Upper lobe of left lung (tissue), 5 donors: ENCODE results near the gene CHST4.

DNA sequence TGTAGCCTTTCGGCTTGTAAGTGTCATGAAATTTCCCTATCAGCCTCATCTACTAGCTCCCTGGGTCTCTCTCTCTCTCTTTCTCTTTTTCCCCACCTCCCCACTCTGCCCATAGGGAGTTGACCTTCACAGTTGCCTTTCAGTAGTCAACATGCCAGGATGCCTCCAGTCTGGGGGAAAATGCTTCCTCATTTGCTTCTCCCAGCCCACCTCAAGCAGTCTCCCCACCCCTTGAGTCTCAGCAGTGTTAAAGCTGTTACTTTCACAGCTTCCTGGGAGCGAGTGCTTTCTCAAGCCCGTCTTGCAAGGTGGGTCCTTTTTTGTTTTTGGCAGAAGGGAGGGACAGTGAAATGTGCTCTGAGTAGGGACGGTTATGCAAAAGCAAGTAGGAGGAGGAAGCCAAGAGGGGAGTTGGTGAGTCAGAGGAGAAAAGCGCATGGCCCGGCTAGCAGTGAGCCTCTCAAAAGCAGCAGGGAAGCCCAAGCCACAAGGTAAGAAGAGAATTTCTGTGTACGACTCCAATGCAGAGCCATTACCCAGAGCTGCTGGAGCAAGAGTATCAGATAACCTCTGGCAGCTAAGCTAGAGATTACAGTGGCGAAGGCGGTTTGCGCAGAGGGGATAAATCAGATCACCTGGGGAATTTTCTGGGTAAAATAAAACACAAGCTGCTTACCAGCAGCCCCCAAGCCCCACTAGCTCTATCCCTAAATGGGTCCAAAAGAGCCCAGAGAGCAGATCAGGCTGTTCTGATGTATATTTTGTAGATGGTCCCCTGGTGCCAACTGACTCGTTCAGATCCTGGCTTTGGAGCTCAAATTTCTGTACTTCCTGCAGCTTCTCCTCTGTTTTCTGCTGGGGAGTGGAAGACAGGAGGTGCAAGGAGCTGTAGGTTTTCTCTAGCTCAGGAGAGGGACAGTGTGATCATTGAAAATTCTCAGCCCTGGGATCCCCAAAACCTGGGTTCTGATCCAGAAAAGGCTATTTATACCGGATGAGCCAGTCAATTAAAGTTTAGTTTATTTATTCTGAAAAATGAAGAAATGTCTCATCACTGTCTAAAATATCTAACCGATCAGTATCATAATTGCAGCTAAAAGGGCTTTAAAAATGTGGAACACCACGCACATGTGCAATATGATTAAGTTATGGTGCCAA, at the start of gene CHST4:
CHST4 (plus strand) TSS at position 422 of the 1,158 bp plus-strand sequence.
- PRO-cap, 2 experiments, result no peak in any of the 2 experiments
- RAMPAGE, long total RNA, 4 experiments, result no peak in any of the 4 experiments

- PRO-cap, 2 experiments, result no peak in any of the 2 experiments
- RAMPAGE, long total RNA, 4 experiments, result no peak in any of the 4 experiments
Measured at GRCh38 chr16:71572514-71573228, 4.2 kb downstream of the TAT start.

DNA sequence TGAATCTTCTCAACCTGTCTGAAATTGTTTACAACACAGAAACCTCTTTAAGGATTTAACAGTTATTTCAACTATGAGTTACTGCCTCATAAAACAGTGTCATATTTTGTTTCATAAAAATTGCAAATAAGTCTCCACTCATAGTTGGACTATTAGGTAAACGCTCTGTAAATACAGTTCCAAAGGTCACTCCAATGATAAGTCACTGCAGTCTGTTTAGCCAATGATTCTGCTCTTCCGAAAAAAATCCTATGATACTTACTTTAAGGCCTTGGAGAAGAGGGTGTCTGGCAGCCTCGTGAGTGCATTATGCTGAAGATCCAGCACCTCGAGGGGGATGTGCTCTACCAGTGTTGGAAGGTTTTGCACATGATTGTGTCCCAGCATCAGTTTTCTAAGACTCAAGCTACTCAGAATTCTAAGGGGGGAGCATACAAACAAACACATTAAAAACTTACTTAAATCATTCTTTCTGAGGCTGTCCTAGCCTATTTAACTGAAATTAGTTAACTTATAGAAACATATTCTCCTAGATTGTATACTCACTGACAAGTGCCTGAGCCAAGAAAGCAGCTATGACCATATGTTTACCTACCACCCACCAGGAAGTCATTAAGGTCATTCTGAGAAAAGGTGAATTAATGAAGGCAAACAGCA, 41.1 kb downstream of the MARVELD3 start:
- PRO-cap, 2 experiments, result no peak in any of the 2 experiments
- RAMPAGE, long total RNA, 4 experiments, result no peak in any of the 4 experiments

DNA sequence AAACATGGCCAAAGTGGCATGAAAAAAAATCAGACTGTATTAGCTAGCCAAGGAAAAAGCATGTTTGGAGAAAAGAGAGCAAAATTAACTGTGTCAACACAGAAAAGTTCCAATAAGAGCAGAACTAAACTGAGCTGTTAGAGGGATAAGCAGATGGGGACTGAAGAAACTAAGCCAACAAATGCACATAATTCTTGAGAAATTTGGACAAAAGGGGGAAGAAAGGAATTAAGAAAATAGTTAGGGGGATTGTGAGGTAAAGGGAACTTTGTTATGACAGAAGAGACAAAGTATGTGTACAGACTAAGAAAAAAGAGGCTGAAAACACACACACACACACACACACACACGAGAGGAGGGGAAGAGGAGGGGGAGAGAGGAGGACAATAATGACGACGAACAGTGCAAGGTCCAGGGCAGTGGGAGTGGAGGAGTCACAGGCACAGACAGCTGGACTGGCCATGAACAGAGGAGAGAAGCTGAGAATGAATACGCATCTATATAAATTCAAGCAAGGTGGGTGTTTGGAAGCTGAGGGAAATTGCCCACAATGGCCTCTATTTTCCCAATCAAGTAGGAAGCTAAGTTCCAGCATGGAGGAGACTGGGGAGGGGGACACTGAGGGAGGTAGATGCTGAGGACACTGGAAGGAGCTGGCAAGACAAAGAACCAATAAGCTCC, 44.5 kb downstream of the MARVELD3 start:
- PRO-cap, 2 experiments, result no peak in any of the 2 experiments
- RAMPAGE, long total RNA, 4 experiments, result no peak in any of the 4 experiments

DNA sequence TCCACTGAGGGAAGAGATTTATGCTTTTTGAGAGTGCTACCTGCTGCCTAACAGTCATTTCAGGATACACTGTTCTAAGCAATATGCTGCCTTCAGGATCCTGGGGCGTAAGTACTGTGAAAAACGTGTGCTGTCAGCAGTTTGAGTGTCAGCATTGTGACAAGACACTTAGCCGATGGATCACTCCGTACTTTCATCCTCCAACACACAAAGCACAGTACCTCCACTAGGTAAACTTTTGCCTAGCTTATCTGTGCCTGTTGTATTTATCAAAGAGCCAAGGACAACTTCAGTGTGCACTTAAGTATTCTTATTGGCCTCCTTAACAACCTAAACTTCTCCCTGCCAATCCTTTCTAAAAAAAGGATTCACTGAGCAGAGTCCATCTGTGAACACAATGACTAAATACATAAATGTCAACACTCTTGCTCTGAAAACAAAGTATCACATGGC, 33.8 kb upstream of the PHLPP2 start:
- PRO-cap, 2 experiments, result peak in 1 of 2 experiments; most common minus-strand start position 205 of the sequence (in 1)
- RAMPAGE, long total RNA, 4 experiments, result no peak in any of the 4 experiments

- PRO-cap, 2 experiments, result no peak in any of the 2 experiments
- RAMPAGE, long total RNA, 4 experiments, result no peak in any of the 4 experiments
Measured at GRCh38 chr16:71845303-71845638, 505 bp upstream of the ATXN1L start.

DNA sequence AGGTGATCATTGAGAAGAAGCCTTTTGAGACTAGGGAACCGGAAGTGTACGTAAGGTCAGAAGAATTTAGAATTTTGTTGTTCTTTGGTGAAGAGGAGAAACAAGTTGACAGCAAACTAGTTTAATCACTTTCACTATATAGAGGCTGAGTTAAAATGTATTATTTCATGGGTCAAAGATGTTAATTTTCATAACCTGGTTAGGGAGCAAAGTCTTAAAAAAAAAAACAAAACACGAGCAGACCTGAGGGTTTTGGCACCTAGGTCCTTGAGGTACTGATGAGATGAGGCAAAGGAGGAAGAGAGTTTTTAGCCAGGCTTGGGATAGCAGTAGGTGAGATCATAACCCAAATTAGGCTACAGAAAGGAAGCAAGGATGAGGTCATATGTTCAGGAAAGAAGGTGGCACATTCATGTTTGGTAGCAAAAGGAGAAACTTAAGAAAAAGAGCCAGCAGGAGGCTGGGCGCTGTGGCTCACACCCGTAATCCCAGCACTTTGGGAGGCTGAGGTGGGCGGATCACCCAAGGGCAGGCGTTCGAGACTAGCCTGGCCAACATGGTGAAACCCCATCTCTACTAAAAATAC, 2.8 kb downstream of the ATXN1L start:
- PRO-cap, 2 experiments, result no peak in any of the 2 experiments
- RAMPAGE, long total RNA, 4 experiments, result no peak in any of the 4 experiments

DNA sequence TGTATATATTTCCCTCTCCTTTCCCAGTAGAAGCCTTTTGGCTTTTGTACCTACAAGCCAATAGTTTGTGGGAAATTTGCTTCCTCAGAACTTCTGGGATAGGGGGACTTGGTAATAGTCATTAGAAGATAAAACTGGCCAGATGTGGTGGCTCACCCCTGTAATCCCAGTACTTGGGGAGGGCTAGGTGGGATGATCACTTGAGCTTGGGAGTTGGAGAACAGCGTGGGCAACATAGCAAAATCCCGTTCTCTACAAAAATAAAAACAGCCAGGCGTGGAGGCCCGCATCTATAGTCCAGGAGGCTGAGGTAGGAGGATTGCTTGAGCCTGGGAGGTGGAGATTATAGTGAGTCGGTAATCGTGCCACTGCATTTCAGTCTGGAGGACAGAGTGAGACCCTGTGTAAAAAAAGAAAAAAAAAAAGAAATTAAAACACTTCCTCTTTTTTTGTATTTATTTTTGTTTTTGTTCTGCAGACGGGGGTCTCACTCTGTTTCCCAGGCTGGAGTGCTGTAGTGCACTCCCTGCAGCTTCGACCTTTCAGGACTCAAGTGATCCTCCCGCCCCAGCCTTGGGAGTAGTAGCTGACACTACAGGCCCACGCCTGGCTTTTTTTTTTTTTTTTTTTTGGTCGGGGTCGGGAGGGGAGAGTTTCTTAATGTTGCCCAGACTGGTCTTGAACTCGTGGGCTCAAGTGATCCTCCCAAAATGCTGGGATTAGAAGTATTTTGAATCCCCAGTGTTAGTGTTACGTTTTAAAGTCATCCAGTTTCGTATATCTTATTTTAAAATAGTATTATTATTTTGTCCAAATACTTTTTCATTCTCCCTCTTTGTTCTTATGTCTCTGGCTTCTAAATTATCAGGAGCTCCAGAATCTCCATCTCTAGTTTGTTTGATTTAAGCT, 1.5 kb downstream of the IST1 start:
- PRO-cap, 2 experiments, result no peak in any of the 2 experiments
- RAMPAGE, long total RNA, 4 experiments, result start-site peak on the plus strand in 1 of 4 experiments, centred at position 181 of the sequence, 7 reads per replicate

GRCh38 chr16:71929910-71930296, 34.6 kb downstream of the IST1 start:
- PRO-cap, 2 experiments, result no peak in any of the 2 experiments
- RAMPAGE, long total RNA, 4 experiments, result no peak in any of the 4 experiments

DNA sequence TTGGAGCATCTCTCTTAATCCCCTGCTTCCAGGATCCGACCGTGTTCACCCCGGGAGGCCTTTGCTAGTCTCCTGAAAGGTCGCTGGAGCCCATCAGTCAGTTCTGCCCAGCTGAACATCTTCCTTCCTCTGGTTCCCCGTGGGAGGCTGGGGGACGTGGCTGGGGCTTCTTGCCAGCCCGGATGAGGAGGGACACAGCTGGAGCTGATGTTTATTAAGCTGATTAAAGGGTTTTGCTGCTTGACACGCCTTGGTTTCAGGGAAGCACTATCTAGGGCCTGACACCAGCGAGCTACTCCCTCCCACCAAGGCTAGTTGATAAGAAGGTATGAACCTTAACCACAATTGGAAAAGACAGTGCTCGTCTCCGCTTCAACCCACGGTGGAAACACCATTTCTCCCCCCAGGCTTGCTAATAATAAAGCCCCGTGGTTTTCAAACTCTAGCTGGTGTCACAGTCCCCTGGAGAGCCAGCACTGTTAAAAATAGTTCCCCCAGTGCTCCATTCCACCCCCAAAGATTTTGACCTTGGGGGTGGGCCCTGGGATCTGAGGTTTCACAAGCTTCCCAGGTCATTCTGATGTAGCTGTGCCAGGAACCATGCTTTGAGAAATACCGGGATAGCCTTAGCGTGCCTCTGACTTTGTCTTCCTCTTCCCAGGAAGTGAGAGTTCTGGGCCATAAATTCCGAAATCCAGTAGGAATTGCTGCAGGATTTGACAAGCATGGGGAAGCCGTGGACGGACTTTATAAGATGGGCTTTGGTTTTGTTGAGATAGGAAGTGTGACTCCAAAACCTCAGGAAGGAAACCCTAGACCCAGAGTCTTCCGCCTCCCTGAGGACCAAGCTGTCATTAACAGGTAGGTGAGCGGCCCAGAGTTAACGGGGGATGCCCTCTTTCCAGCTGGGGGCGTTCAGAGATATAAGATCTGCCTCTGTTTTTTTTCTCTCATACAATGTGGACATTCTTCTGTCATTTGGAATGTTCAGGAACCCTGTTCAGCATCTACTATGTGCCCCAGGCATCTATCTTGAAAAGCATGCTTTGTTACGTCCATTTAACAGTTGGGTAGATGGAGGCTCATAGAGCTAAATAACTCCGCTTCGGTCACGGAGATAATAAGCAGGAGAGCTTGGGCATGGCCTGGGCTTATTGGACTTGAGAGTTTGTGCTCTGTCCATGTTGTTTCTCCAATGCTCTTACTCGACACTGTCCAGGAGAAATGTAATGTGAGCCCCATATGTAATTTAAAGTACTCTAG, 5.7 kb downstream of the DHODH start:
- PRO-cap, 2 experiments, result no peak in any of the 2 experiments
- RAMPAGE, long total RNA, 4 experiments, result no peak in any of the 4 experiments

DNA sequence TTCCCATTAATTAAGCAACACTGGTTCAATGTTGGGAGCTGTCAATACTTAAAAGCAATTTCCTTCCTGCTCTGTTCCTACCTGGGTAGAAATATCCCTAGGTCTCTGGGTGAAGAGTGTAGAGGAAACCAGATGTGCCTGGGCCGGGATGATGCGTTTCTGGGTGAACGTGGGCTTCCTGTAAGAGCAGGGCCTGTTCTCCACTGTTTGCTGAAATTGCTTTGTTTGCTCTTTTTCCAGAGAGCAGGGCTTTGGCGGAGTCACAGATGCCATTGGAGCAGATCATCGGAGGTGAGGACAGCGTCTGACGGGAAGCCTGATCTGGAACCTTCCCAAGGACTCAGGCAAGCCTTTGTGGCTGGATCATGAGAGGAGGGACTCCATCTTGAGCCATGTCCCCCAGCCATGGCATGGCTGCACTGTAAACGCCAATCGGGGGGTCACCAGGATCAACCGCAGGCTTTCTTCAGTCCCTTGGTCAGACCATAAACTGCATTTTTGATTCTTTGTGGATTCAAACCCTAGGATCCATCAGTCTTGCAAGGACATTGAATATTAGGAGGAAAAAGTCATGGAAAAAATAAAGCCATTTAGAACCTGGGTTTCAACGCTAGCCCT, 15.5 kb downstream of the DHODH start:
- PRO-cap, 2 experiments, result no peak in any of the 2 experiments
- RAMPAGE, long total RNA, 4 experiments, result no peak in any of the 4 experiments

GRCh38 chr16:72061133-72062325, 1.5 kb upstream of the HPR start:
- PRO-cap, 2 experiments, result no peak in any of the 2 experiments
- RAMPAGE, long total RNA, 4 experiments, result no peak in any of the 4 experiments

DNA sequence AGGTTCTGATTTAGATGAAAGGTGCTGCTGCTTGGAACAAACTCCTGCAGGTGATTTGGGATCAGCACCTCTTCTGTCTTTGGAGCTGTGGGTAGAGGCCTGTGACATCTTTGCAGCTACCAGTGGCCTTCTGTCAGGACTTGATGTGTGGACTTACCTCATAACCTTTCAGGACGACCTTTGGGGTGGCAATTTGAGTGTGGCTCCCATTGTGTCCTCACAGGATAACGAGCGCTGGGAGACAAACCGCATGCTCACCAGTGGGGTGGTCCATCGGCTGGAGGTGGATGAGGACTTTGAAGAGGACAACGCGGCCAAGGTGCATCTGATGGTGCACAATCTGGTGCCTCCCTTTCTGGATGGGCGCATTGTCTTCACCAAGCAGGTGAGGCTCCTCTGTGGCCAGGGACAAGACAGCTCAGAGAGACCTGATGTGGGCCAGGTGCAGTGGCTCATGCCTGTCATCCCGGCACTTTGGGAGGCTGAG, 6.6 kb downstream of the DHX38 start:
- PRO-cap, 2 experiments, result no peak in any of the 2 experiments
- RAMPAGE, long total RNA, 4 experiments, result no peak in any of the 4 experiments

DNA sequence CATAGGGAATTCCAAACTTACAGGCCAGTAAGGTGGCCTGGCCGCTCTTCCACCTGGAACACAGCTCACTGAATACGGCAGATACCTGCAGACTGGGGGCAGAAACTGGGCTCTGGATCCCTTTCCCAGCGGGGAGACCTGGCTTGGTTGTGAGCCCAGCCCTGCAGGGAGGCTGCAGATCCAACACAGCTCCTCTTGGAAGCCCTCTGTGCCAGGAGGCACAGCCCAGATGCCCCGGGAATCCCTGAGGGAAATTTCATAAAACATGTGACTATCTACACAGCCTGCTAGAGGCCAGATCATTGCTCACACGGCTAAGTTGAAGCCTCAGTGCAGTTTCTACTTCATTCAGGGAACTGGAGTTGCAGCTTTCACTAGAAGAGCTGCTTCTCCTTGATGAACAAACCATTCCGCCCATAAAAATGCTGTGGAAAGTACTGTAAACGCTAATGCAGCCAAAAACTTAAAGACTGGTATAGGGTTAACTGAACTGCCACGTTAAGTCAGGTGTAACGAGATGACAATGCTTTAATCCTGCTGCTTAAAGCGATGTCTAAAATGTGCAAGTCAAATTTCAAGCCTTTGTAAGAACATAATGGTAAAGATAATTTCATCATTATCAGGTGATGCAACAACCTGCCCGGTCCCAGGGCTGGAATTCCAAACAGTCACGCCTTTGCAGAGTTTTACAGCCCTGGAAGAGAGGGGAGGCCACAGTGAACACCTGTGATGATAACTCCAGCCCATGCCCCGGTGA, 172.6 kb downstream of the ZFHX3 start:
- PRO-cap, 2 experiments, result no peak in any of the 2 experiments
- RAMPAGE, long total RNA, 4 experiments, result start-site peak on the minus strand in 1 of 4 experiments, centred at position 226 of the sequence, 18 reads per replicate

GRCh38 chr16:72876215-72876645, 171.7 kb downstream of the ZFHX3 start:
- PRO-cap, 2 experiments, result no peak in any of the 2 experiments
- RAMPAGE, long total RNA, 4 experiments, result no peak in any of the 4 experiments

GRCh38 chr16:72947976-72948520, 99.9 kb downstream of the ZFHX3 start:
- PRO-cap, 2 experiments, result no peak in any of the 2 experiments
- RAMPAGE, long total RNA, 4 experiments, result no peak in any of the 4 experiments

- PRO-cap, 2 experiments, result no peak in any of the 2 experiments
- RAMPAGE, long total RNA, 4 experiments, result no peak in any of the 4 experiments
Measured at GRCh38 chr16:73016222-73017139, 31.4 kb downstream of the ZFHX3 start.

- PRO-cap, 2 experiments, result peak in 2 of 2 experiments; most common plus-strand start chr16:73068746 (in 2); most common minus-strand start chr16:73069062 (in 1)
- RAMPAGE, long total RNA, 4 experiments, result no peak in any of the 4 experiments
Measured at GRCh38 chr16:73068418-73069471, 20.8 kb upstream of the ZFHX3 start.

DNA sequence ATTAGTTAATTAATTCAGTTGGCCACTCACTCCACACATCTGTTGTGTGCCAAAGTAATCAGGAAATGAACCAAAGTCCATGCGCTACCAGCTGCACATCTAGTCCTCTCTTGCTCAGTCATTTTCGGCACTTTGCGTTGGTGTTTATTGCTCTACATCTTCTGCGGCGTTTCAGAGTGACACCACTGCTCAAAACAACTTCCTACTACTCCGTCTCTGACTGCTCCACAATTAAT, 101.4 kb upstream of the ZFHX3 start:
- PRO-cap, 2 experiments, result no peak in any of the 2 experiments
- RAMPAGE, long total RNA, 4 experiments, result no peak in any of the 4 experiments

DNA sequence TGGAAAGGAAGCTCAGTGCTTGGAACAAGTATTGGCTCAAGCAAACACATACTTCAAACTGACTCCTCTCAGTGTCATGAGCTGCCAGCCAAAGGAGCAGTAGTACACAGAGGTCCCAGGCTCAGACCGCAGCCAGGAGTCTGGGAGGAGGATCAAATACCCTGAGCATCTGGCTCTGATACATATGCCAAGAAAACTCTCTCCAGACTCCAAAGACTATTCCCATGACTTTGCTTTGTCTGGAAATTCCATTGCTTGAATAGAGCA, 501.6 kb upstream of the PSMD7 start:
- PRO-cap, 2 experiments, result no peak in any of the 2 experiments
- RAMPAGE, long total RNA, 4 experiments, result no peak in any of the 4 experiments